Right atrium auricular region (tissue), 2 donors: ENCODE measurements around a stretch of chr3.

- PRO-cap = no peak
- RAMPAGE, long total RNA, 2 experiments = no peak in any of the 2 experiments
Observed at GRCh38 chr3:141505107-141505900, 18.5 kb downstream of the RASA2 start.

DNA sequence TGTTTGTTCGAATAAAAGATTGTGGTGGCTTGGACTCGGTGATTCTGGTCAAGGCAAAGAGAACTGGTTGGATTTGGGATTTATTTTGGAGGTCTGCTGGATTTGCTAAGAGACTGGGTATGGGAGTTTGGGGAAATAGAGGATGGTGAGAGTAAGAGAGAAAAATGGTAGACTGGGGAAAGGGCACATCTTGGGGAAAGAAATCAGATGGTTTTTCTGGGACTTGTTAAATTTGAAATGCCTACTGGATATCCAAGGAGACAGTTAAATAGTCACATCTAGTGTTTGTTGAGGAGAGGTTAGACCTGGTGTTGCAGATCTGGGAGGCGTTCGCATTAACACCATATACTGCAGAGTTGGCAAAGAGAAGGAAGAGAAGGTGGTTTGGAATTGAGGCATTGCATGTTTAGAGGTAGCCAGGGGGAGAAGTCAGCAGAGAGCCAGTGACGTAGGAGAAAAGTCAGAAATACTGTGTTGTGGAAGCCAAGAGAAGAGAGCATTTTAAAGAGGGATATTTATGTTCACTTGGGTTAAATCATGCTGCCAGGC, 24.3 kb downstream of the RASA2 start:
- PRO-cap = no peak
- RAMPAGE, long total RNA, 2 experiments = no peak in any of the 2 experiments

DNA sequence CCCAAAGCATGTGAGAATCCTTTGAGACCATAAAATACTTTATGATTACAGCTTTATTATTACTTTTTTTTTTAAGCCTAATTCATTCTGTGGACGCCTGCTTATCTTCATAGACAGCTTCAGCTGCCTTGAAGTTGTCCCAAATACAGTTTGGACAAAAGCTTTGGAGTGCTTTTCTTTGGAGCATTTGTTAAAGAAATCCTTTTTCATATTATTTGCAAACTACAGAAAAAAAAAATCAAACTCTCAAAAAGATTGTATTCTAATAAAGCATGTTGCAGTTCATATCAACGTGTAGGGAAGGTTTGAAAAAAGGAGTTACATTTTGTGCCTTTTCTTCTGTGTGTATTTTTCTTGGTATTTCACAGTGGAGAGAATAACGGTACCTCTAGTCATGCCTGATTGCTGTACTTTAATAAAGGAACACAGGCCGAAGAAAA, 69.6 kb downstream of the RASA2 start:
- PRO-cap = no peak
- RAMPAGE, long total RNA, 2 experiments = no peak in any of the 2 experiments

DNA sequence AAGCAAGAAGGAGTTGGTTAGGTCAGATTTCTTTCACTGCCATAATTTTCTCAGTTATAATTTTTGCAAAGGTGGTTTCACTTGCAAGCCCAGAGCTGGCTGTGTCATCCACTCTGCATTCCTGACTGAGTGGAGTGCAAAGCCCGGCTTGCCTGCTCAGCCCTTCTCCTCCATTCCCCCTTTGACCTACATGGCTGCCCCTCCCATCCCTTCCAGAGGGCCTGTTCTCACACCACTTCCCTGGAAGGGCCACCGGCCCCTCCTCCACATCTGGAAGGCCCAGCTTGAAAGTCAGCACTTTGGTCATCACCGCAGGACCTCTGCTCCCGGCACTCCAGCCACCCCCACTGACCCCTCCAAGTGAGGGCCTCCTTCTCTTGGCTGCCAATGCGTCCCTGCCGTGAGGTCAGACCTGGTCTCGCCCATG, 74.1 kb upstream of the RNF7 start:
- PRO-cap = no peak
- RAMPAGE, long total RNA, 2 experiments = no peak in any of the 2 experiments

DNA sequence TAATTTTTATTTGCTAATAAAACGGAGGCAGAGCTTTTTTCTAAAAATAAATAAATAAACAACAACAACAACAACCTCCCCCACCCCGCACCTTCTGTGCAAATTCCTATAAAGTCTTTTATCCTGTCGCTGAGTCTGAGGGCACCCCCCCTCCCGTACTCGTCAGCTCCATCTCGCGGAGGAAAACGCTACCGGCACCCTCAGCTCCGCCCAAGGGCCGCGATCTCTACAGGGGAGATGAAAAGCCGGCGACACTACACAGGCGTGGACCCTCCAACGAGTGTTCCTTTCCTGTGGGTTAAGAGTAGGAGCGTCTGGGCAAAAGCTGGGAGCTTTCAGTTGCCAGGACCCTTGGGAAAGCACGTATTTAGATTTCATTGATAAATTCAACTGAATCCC, 953 bp upstream of the ATP1B3 start:
- PRO-cap = unidirectional peak, plus-strand start at position 240 of the sequence
- RAMPAGE, long total RNA, 2 experiments = no peak in any of the 2 experiments

GRCh38 chr3:141919513-141919955, 43.1 kb downstream of the ATP1B3 start:
- PRO-cap = no peak
- RAMPAGE, long total RNA, 2 experiments = no peak in any of the 2 experiments

- PRO-cap = no peak
- RAMPAGE, long total RNA, 2 experiments = no peak in any of the 2 experiments
Observed at GRCh38 chr3:141925284-141926343, 49.2 kb downstream of the ATP1B3 start.

DNA sequence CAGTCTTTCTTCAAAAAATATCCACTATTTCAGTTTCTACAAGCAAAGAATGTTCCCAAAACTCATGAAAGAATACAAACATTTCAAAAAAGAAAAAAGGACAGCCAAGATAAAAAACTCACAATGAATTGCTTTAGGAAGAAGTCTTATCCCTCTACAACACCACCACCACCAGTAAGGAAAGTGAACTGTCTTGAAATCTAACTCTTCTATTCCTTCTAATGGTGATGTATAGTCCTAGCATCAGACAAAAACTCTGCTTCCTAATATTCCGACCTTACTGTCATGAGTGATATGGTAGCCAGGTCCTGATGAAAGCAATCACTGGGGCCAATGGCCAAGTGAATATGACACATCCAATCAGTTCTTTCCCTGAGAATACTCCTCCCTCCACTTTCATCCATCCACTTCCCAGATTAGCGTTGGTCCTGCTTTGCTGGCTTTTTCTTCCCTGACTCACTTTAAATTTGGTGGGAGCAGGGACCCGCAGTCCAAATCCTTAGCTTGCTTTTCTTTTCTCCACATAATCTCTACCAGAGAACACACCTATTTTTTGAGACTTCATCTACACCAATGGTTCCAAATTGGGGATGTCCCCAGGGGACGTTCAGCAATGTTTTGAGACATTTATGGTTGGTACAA, 14.7 kb downstream of the GK5 start:
- PRO-cap = bidirectional peak, plus-strand start at position 459 of the sequence, minus-strand start at position 287 of the sequence
- RAMPAGE, long total RNA, 2 experiments = no peak in any of the 2 experiments

- PRO-cap = no peak
- RAMPAGE, long total RNA, 2 experiments = no peak in any of the 2 experiments
Observed at GRCh38 chr3:142327353-142327948, 102.1 kb upstream of the GK5 start.

GRCh38 chr3:142391970-142392502, 55.8 kb downstream of the XRN1 start:
- PRO-cap = no peak
- RAMPAGE, long total RNA, 2 experiments = no peak in any of the 2 experiments

DNA sequence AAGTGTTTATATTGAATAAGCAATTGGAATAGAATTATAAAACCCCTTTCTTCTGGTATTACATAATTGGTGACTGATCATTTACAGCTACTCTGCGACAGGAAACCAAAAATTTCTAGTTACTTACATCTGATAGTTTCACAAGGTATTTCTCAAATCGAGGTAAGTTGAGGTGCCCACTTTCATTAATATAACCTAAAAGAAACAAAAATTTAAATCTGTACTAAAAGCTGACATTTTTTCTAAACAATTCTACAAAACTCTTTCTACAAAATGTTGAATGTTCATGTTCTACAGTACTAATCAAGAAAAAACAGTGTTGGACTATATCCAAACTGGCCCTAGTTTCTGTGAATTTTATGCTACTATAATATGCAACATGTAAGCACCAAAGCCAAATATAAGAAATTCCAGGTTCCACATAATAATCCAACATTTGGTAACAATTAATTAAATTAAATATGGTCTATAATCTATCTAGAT, 26.4 kb downstream of the XRN1 start:
- PRO-cap = no peak
- RAMPAGE, long total RNA, 2 experiments = no peak in any of the 2 experiments

- PRO-cap = no peak
- RAMPAGE, long total RNA, 2 experiments = no peak in any of the 2 experiments
Observed at GRCh38 chr3:142820945-142821236, 68.0 kb downstream of the PCOLCE2 start.

- PRO-cap = unidirectional peak, plus-strand start at chr3:142888242; unidirectional peak, plus-strand start at chr3:142888412
- RAMPAGE, long total RNA, 2 experiments = no peak in any of the 2 experiments
Observed at GRCh38 chr3:142888172-142888479, 757 bp downstream of the PCOLCE2 start.

DNA sequence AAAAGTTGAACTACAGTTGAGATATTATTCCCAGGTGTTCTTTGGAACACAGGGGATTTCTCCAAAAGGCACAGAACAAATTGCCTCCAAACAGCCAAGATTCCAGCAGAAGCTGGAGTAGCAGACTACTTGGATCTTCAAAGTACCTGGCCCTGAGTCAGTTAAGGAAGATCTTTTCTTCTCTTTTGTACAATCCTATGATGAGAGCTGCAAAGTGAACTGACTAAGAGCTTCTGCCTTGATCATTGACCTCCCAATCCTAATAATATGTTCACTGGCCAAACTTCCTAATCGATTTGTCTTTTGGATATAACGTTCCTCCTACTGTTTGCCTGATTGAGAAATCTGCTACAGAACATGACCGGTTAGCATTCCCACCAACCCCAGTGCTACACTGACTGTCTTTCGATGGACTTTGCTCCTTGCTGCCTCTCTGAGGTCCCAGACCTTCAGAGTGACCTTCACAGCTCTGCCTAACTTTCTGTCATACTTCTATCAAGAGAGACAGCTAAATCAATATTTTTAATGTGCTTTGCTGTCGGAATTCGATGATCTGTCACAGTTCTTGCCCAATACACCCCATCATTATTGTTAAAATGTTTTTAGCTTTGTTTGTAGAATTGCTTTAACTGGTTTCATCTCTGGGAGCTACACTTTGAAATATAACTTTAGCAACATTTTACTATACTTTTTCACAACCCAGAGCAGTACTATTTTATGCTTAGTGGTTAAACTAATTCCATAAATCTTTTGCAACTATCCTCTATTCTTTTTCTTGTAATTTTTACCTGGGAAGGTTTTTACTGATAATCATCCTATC, 21.8 kb downstream of the PAQR9 start:
- PRO-cap = no peak
- RAMPAGE, long total RNA, 2 experiments = no peak in any of the 2 experiments

- PRO-cap = unidirectional peak, plus-strand start at chr3:142963430
- RAMPAGE, long total RNA, 2 experiments = no peak in any of the 2 experiments
Observed at GRCh38 chr3:142963054-142963543, 375 bp downstream of the PAQR9 start.

- PRO-cap = unidirectional peak, minus-strand start at chr3:143151119
- RAMPAGE, long total RNA, 2 experiments = no peak in any of the 2 experiments
Observed at GRCh38 chr3:143150961-143151202, 31.3 kb downstream of the CHST2 start.

- PRO-cap = no peak
- RAMPAGE, long total RNA, 2 experiments = no peak in any of the 2 experiments
Observed at GRCh38 chr3:143352994-143353569, 233.5 kb downstream of the CHST2 start.

DNA sequence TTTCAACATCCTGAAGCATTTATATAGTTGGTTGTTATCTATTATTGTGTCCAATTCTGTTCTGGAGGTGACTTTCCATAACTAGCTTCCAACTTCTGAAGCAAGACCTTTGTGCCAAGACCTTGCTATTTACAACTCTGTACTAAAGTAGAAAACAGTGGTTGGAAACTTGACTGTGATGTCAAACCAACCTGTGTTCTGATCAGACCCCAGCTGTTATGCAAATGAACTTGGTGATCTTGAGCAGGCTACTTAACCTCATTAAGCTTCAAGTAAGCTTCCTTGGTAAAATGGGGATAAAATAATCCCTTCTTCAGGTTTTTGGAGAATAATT, 178.8 kb downstream of the SLC9A9 start:
- PRO-cap = no peak
- RAMPAGE, long total RNA, 2 experiments = no peak in any of the 2 experiments

- PRO-cap = bidirectional peak, plus-strand start at chr3:143972616, minus-strand start at chr3:143972463; bidirectional peak, plus-strand start at chr3:143973081, minus-strand start at chr3:143972792
- RAMPAGE, long total RNA, 2 experiments = no peak in any of the 2 experiments
Observed at GRCh38 chr3:143972285-143973014, 827 bp downstream of the DIPK2A start.

DNA sequence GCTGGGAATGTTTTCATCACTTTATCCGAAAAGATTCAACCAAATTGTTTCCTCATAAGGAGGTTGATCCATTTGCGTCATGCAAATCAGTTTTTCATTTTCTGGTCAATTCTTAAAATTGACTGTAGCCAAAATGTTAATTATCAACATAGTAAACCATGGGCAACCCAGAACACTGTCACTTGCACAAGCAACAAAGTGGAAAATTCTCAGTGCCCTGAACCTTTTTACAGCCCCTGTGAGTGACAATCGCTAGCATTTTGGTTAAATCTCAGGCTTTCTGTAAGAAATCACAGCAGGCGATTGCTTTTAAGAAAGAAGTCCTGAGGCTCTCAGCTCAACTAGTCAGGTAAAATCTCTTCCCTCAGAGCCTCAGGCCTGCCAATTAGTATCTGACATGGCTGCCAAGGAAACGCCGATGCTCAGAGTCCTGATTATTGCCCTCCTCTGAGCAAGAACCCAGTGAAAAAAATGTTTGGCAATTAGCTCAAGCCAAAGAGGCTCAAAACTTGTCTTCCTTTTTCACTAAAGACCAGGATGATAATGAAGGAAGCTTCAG, 530.7 kb downstream of the DIPK2A start:
- PRO-cap = no peak
- RAMPAGE, long total RNA, 2 experiments = no peak in any of the 2 experiments